Body of pancreas (tissue), 2 donors: ENCODE results near the genes RFX1, PALM3, MISP3 and ASF1B.

- PRO-cap = no peak
- RAMPAGE, long total RNA, 2 experiments = no peak in any of the 2 experiments
These were observed 35.1 kb downstream of the ZSWIM4 start for GRCh38 chr19:13830001-13831046.

- PRO-cap = unidirectional peak, minus-strand start at chr19:13840783
- RAMPAGE, long total RNA, 2 experiments = no peak in any of the 2 experiments
These were observed 36.5 kb upstream of the NANOS3 start for GRCh38 chr19:13840327-13840998.

DNA sequence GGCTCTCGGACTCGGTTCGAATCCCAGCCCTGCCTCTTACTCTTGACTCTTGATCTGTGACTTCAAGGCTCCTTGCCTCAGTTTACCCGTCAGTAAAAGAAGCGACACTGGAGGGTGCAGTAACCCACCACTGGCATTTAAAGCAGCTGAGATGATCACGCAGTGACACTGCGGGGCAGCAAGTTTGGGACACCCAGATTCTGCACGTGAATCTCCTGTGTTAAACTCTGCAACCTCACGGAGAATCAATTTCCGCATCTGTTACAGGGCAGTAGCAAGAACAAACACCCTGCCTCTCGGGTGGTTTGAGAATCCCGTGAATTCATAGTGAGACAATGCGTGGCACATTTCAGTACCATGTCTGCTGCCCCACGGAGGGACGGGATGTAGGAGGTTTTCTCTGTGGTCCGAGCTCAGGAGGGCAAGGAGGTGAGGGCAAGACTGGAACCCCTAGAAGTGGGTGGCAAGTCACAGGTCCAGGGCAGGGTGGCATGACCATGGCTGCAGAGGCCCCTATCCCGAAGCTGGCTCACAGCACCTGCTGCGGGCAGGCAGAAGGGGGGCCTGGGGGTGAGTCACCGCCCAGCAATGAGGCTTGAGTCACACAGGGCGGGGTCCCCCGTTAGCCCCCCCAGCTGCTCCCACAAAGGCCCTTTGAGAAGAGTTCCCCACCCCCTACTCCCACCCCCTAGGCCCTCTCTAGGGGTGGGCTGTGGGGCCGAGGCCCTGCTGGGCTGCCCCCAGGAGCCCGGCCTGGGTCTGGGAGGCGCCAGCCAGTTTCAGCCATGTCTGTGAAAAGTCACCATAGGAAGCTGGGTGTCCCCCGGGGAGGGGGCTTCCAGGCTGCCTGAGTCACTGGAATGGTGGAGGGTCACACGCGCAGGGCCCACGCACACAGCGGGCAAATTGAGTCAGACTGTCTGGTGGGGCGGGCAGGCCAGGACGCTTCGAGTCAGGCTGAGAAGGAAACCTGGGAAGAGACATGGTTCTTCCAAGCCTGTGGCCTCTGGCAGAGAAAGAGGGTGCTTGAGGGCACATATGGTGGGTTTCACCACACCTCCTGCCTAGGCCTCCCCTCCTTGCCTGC lies 25.9 kb upstream of the NANOS3 start:
- PRO-cap = bidirectional peak, plus-strand start at position 743 of the sequence, minus-strand start at position 515 of the sequence; unidirectional peak, plus-strand start at position 914 of the sequence
- RAMPAGE, long total RNA, 2 experiments = no peak in any of the 2 experiments

GRCh38 chr19:13880009-13881026 lies 3.4 kb downstream of the NANOS3 start:
- PRO-cap = bidirectional peak, plus-strand start at chr19:13880447, minus-strand start at chr19:13880493
- RAMPAGE, long total RNA, 2 experiments = no peak in any of the 2 experiments

- PRO-cap = no peak
- RAMPAGE, long total RNA, 2 experiments = no peak in any of the 2 experiments
These were observed 11.4 kb downstream of the NANOS3 start for GRCh38 chr19:13888229-13888869.

GRCh38 chr19:13926477-13927332 lies 11.5 kb downstream of the PODNL1 start:
- PRO-cap = no peak
- RAMPAGE, long total RNA, 2 experiments = no peak in any of the 2 experiments

GRCh38 chr19:13952800-13953841 lies 812 bp downstream of the DCAF15 start:
- PRO-cap = no peak
- RAMPAGE, long total RNA, 2 experiments = no peak in any of the 2 experiments

DNA sequence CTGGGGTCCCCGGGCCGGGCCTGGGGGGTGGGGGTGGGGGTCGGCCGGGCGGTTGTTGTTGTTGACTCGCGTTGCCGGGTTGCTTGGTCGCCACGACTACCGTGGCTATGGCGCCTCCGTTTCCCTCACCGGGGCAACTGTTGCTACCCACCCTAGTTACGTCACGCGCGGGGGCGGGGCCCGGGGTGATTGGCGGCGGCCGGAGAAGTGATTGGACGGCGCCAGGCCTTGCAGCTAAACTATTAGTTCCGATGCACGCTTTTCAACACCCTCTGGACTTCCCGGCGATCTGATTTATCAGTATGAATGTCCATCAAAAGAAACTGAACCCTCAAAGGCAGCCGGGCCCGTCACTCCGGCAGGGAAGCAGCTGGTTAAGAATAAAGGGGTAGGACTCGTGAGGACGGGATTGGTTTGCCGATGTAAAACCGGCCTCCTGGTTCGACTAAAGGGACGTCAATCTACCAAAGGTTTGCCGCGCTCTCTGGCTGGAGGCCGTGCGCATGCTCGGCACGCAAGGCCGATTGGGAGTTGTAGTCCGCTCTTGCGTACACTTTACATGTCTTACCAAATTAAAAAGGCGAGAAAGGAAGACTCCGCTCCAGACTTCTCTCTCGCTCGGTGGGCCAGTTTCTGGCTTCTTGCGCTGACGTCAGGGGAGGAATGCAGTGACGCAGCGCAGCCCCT lies at the start of gene RFX1:
Gene RFX1 (minus strand): TSS at position 139 of the 687 bp plus-strand sequence.
- PRO-cap = unidirectional peak, minus-strand start at position 139 of the sequence; unidirectional peak, plus-strand start at position 517 of the sequence; unidirectional peak, plus-strand start at position 575 of the sequence
- RAMPAGE, long total RNA, 2 experiments = start-site peak on the minus strand in 1 of 2 experiments, centred at position 135 of the sequence, 5 reads per replicate

GRCh38 chr19:14061324-14062534 lies at the start of gene PALM3:
Gene PALM3, minus strand, starts transcription at chr19:14062076.
- PRO-cap = bidirectional peak, plus-strand start at chr19:14062287, minus-strand start at chr19:14062034
- RAMPAGE, long total RNA, 2 experiments = start-site peak on the minus strand in 1 of 2 experiments, at chr19:14062037-14062059 at its widest, 121 reads per replicate

GRCh38 chr19:14071716-14072867 lies at the start of gene MISP3:
Gene MISP3, plus strand, starts transcription at chr19:14072786.
- PRO-cap = bidirectional peak, plus-strand start at chr19:14072309, minus-strand start at chr19:14072013; bidirectional peak, plus-strand start at chr19:14072746, minus-strand start at chr19:14072592
- RAMPAGE, long total RNA, 2 experiments = start-site peak on the plus strand in 2 of 2 experiments, at chr19:14072714-14072834 at its widest, 19 to 25 reads per replicate

- PRO-cap = bidirectional peak, plus-strand start at chr19:14081650, minus-strand start at chr19:14081303
- RAMPAGE, long total RNA, 2 experiments = no peak in any of the 2 experiments
These were observed 4.6 kb downstream of the C19orf67 start for GRCh38 chr19:14080523-14081767.

GRCh38 chr19:14096374-14096827 lies 10.8 kb upstream of the C19orf67 start:
- PRO-cap = no peak
- RAMPAGE, long total RNA, 2 experiments = no peak in any of the 2 experiments

DNA sequence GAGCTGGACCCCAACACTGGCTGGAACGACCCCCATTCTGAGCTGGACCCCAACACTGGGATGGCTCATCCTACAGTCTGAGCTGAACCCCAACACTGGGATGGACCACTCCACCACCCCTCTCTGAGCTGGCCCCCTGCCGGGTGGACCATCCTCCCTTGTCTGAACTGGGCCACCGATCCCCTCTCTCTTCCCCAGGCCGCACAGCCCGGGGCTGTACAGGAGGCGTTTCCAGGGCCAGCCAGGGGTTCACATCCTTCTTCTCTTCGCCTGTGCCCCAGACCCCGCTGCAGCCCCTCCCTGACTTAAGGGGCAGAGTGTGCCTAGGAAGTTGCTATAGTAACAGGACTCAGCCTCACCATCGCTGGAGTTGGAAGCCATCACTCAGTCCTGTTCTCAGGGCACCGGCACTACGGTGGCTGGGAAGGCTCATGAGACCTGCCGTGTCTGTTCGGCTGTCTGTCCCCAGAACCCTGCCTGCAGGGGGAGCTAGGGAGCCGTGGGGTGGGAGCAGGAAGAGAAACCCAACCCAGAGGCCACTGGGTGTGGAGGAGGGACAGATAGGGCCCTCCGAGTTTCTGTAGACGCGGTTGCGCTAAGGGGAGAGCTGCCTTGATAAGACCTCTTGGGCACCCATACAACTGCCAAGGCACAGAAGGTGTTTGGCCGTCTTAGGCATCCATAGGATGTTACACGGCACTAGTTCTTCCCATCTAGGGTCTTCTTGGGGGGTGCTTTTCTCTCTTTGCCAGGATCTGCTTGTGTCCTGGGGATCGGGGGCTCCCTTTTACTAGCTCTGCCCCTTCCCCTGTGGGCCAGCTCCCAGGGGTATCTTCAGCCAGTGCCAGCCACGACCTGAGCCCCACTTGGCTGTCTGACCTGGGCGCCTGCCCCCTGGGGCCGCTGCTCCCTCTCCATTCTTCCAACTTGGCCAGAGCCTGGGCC lies 3.5 kb downstream of the PRKACA start:
- PRO-cap = no peak
- RAMPAGE, long total RNA, 2 experiments = start-site peak on the minus strand in 1 of 2 experiments, centred at position 215 of the sequence, 6 reads per replicate

DNA sequence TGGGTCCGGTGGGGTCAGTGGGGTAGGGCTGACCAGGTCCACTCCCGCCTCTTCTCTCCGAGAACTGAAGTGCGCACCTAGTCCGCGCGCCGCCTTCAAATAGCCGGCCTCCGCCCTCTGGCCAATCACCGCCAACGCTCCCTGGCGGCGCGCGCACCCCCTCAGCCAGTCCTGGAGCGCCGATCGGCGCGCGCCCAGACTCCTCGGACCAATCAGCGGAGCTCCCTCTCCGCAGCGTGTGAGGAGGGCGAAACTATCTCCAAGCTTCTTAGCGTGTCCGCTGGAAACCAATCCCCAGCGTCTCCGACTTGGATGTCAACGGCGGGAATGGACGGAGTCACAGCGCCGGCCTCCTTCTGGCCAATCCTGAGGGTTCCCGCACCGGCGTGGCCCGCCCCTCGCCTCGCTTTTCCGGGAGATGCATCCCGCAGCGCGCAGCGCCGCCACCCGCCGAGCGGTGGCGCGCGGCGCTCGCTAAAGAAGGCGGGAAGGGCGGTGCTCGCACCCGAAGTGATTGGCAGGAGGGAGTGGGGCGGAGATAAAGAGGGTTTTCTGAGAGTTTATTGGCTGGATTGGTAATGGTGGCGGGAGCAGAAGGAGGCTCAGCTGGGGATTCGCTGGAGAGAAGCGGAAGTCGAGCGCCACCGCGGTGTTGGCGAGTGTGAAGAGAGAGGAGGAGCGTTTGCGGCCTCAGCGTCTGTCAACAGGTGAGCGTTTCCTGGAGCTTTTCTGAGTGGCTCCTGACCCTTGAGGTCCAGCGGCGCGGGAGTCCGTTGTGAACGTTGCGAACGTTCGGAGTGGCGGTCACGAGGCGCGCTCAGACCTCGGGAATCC lies at the start of gene ASF1B:
Gene ASF1B (minus strand): TSS at position 73 of the 834 bp plus-strand sequence.
- PRO-cap = unidirectional peak, minus-strand start at position 66 of the sequence; unidirectional peak, plus-strand start at position 757 of the sequence
- RAMPAGE, long total RNA, 2 experiments = start-site peak on the plus strand in 2 of 2 experiments, centred at positions 648 to 659 of the sequence, 27 to 37 reads per replicate

DNA sequence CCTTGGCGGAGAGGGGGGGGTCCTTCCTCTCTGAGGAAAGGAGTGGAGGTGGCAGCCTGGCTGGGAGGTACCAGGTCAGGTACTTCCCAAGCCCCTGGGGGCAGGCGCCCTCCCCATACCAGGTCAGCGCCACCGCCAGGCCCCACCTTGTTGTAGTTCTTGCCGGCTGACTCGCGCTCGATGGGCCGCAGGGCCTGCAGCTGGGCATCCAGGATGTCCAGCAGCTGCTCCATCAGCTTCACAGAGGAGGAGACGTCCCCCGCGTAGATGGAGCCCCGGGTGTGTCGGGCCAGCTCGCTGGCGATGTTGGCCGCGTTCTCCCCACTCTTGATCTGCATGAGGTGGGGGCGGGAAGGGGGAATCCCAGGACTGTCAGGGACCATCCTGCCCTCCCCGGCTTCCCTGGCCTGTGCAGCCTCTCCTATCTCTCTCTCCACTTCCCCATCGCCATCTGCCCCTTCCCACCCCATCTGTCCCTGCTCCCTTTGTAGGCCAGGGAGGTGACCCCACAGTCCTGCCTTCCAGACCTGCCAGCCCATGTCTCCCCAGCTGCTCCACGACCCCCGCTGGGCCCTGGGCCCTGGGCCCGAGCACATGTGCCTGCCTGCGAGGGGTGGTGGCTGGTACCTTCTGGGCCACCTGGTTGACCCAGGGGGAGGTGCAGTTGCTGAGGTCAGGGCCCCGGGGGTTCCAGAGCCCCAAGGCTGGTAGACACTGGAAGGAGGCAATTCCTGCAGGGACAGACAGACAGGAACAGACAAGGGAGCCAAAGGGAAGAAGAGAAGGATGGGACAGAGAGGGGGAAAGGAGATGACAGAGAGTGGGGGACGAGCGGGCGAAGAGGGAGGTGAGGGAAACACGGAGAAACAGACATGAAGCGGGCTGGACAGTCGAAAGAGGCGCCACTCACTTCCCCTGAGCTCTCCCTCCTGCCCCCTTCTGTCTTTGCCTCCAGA lies 23.9 kb upstream of the ASF1B start:
- PRO-cap = no peak
- RAMPAGE, long total RNA, 2 experiments = no peak in any of the 2 experiments

- PRO-cap = no peak
- RAMPAGE, long total RNA, 2 experiments = no peak in any of the 2 experiments
These were observed 28.5 kb upstream of the ASF1B start for GRCh38 chr19:14164687-14165503.

DNA sequence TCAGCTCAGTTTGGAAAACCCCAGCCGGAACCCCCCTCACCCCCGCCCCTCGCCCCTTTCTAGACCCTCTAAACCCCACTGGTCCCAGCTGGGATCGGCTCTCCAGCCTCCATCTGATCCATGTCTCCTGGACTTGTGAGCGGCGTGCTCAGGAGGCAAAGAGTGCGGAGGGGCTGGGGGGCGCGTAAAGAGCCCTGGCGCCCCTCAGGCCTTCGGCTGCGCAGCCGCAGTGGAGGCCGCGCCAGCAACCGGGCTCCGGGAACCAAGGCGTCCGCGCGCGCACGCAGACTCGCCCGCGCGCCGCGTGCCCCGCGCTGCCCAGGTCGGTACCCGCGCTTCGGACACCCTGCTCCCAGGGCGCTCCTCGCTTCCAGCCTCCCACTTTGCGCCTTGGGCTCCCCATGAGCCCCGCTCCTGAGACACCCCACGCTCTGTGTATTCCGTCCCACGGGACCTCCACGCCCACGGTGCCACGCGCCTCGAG lies 3.4 kb upstream of the ADGRL1 start:
- PRO-cap = no peak
- RAMPAGE, long total RNA, 2 experiments = no peak in any of the 2 experiments

- PRO-cap = no peak
- RAMPAGE, long total RNA, 2 experiments = no peak in any of the 2 experiments
These were observed 78.0 kb upstream of the ADGRL1 start for GRCh38 chr19:14283723-14284525.

DNA sequence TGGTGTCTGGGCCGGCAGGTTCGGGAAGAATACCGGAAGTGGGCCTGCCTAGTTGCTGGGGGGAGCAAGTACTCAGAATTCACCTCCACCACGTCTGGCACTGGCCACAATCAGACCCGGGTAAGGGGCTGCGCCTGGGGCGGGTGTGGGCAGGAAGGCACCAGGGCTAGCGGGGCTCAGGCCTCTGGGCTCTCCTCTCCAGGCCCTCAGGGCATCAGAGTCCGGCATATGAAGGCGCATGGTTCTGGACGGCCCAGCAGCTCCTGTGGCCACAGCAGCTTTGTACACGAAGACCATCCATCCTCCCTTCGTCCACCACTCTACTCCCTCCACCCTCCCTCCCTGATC lies 11.3 kb downstream of the DDX39A start:
- PRO-cap = no peak
- RAMPAGE, long total RNA, 2 experiments = no peak in any of the 2 experiments

- PRO-cap = no peak
- RAMPAGE, long total RNA, 2 experiments = no peak in any of the 2 experiments
These were observed 9.2 kb downstream of the DDX39A start for GRCh38 chr19:14409619-14410727.